H4 (cell line): ENCODE results near the genes FBL, PLD3 and SERTAD3.

- RAMPAGE, long total RNA = start-site peak on the minus strand at chr19:39846349-39846386, 191 reads
These were observed at the start of gene FBL for GRCh38 chr19:39845530-39846605. Gene FBL (minus strand): TSS chr19:39846379.

- RAMPAGE, long total RNA = no peak
These were observed 17.4 kb upstream of the FBL start for GRCh38 chr19:39863557-39863949.

- RAMPAGE, long total RNA = no peak
These were observed 26.1 kb upstream of the FBL start for GRCh38 chr19:39872078-39872814.

DNA sequence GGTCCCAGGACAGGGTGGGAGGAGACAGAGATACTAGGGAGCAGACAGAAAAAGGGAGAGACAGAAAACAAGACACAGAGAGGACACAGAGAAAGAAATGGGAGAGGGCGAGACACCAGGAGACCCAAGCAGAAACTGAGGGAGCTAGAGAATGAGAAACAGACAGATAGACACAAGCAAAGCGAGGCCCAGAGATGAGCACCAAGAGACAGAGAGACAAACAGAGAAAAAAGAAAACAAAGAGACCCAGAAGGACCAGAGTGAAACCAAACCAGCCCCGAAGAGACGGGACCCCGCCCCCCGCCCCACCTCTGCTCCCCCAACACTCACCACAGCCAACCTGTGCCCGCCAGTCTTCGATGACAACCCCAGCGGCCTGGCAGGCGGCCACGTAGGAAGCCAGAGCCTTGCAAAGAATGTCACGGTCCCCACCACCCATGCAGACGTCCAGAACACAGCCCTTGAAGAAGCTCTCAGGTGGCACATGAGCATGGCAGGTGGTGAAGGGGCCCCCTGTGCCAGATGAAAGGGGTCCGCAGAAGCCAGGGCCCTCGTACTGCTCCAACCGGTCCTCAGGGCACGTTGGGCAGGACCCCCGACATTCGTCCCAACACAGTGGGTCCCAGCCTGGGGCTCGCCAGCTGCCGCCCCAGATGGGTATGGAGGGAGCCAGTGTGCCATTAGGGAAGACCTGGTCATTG is 31.3 kb upstream of the FBL start:
- RAMPAGE, long total RNA = no peak

DNA sequence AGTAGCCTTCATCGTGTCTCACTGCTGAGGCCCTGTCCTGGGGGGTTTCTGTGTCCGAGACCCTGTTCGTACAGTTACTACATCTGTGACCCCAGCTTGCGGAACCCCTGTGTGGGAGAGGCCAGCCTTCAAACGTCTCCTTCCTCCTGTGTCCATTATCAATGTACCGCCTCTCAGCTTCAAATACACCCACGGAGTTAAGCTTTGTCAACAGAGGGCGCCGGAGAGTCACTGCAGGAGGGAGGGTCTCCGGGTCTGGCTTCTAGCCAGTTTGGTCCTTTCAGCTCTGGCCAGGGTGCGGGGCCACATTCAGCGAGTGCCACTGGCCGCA is 35.3 kb upstream of the FBL start:
- RAMPAGE, long total RNA = no peak

- RAMPAGE, long total RNA = no peak
These were observed 43.7 kb upstream of the FBL start for GRCh38 chr19:39889896-39890163.

- RAMPAGE, long total RNA = no peak
These were observed 57.1 kb upstream of the PSMC4 start for GRCh38 chr19:39913655-39914517.

DNA sequence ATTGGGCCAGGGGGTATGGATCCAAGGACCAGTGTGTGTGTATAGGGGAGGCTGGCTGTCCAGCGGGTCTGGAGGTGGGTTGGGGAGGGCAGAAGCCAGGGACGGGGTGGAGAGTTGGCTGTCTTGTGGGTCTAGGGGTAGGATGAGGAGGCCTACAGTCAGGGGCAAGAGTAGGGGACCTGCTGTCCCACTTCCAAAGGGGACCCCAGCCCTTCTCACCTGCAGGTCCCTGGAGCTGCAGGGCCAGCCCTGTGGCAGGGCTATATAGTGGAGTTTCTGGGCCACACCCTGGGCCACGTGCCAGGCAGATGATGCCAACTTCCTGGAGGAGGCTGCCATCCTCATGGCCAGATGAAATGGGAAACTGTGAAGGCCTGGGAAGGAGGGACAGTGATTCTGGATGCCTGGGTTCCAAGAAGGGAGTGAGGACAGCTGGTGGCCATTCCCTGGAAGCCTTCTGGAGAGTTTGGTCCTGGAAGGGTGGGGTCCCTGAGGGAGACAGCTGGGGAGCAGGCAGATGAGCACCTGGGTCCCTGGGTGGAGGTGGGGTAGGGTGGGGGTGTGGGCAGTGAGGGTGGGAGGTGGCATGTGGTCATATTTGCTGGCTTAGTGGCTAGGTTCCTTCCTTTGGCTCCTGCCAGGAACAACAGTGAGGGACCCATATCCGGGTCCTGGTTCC is 36.1 kb upstream of the PSMC4 start:
- RAMPAGE, long total RNA = no peak

GRCh38 chr19:39951631-39951961 is 19.4 kb upstream of the PSMC4 start:
- RAMPAGE, long total RNA = no peak

GRCh38 chr19:39953446-39953911 is 17.5 kb upstream of the PSMC4 start:
- RAMPAGE, long total RNA = no peak

GRCh38 chr19:39971308-39971614 is 296 bp downstream of the PSMC4 start:
- RAMPAGE, long total RNA = no peak

GRCh38 chr19:39997191-39997609 is 340 bp downstream of the ZNF546 start:
- RAMPAGE, long total RNA = no peak

DNA sequence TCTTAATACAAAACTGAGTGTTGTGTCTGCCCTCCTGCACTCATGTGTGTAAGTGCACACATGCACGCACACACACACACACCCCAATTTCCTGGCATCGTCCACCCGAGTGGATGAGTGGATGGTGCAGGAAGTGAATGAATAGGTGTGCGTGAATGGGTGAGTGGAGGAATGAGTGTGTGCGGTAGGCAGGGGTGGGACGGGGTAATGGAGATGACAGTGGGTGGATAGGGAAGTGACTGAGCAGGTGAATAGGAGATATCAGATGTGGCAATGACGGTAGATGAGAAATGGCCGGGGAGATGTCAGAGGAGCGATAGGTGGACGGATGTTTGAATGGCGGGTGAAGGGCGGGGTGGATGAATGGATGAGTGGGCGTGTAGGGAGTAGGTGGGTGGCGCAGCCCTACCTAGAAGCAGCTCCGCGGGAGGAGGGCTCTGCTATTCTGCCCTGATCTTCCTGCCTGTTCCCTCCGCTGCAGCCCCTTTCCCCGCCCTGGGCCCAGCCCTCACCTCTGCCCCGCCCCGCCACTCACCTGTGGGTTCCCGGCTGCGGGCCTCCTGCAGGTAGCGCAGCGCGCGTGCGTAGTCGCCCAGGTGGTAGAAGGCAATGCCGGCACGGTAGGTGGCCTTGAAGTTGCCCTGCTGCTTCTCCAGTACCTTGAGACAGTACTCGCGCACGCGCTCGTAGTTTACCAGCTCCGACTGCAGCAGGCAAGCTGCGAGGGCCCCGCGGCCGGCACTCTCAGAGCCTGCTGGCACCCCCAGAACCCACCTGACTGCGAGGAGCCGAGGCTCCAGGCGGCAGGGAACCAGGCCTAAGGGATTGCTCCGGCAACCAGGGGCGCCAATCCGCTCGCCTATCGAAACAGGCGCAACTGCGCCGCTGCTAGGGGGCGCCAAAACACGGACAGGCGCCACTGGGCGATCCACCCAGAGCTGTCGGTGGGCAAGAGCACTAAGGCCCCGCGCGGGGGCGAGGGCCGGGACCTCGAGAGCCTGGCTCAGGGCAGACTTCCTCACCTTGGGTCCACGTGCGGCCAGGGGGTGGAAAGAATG is 1.2 kb downstream of the TTC9B start:
- RAMPAGE, long total RNA = no peak

DNA sequence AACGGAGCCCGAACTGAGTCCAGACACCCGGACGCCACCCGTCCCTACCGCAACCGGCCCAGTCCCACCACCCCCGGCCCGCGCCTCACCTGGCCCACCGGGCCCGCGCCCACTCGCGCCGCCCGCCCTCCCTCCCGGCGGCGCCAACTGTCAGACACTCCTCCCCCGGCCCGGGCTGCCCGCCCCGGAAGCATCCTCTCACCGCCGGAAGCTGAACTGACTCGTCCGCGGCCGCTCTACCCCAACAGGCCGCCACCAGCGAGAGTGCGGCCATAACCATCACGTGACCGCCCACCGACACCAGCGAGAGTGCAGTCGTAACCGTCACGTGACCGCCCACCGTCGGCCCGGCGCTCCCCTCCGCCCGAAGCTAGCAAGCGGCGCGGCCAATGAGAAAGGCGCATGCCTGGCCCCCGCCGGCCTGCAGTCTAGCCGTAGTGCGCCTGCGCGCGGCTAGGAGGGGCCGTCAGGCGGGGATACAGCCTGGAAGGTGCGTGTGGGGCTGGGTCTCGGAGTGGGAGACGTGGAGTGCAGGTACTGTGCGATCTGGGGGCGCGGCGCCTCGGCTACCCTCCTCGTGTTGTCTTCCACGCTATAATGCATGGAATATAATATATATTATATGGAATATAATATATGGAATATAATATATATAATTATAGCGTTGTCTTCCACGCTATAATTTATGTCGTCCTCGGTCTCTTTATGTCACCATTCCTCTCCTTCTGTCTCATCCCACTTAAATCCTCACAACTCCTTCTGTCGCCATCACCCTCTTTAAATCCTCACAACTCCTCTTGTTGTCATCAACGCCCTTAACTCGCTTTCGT is at the start of gene PLD3:
Gene PLD3, plus strand, starts transcription at position 461 of the 830 bp plus-strand sequence.
- RAMPAGE, long total RNA = start-site peak on the plus strand centred at position 459 of the sequence, 5 bp wide, 74 reads

DNA sequence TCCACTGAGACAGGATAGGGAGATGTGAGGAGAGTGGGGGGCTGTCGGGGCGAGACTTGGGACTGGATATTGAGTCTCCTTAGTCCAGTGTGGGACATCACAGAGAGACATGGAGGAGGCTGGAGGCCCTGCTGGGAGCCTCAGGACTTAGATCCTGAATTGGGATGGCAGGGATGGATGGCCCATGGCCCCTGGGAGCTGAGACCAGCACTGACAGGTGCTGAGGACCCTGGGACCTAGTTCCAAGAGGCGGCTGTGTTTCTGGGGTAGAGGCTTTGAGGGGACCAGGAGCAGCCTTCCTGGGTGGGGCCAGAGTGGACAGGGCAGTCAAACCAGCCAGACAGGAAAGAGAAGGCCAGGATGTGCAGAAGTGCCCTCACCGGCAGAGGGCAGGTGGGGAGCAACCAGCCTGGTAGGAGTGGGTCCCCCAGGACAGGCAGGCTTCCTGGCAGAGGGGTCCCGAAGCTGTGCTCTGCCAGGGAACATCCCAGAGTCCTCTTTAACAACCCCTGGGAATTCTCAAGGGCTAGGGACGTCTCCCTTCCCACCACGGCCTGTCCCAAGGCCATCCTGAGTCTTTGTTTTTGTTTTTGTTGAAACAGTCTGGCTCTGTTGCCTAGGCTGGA is 2.8 kb upstream of the HIPK4 start:
- RAMPAGE, long total RNA = no peak

DNA sequence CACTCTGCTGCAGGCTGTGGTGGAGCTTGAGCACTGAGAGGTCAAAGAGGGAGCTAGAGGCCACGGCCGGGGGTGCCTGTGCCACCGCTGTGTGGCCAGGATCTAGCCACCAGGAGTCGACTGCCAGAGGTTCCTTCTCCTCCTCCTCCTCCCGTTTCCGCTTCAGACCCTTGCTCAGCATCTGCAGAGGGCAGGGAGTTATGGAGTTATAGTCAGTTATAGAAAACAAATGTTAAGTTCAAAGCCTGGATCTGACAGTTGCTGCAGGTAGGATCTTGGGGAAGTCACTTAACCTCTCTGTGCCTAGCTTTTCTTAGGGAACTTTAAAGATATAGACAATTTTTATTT is 2.5 kb downstream of the SERTAD1 start:
- RAMPAGE, long total RNA = no peak

DNA sequence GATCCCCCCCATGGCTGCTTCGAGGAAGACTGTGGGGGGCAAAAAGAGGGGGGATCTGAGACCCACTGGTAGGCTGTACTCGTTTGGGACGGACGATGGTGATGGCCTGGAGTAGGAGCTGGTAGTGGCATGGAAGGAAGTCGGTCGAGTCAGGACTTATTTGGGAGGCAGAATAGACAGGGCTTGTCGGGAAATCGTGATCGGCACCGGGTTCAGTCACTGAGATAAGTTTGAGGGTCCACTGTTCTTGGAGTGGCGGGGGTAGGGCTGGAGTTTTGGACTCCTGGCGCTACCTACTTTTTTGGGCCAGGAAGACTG is 869 bp downstream of the SERTAD1 start:
- RAMPAGE, long total RNA = no peak

GRCh38 chr19:40426216-40426494 is 363 bp upstream of the SERTAD1 start:
- RAMPAGE, long total RNA = no peak

GRCh38 chr19:40443955-40445007 is at the start of gene SERTAD3:
Gene SERTAD3 (minus strand): TSS chr19:40444335.
- RAMPAGE, long total RNA = start-site peak on the minus strand at chr19:40444292-40444299, 34 reads

GRCh38 chr19:40582608-40583627 is 6.2 kb downstream of the SHKBP1 start:
- RAMPAGE, long total RNA = no peak